LHCN-M2 (cell line): ENCODE measurements around a stretch of chr15.

GRCh38 chr15:95278843-95279402 lies 1047.6 kb downstream of the MCTP2 start:
- RAMPAGE, long total RNA = no peak

GRCh38 chr15:95459227-95459721 lies 871.2 kb upstream of the NR2F2 start:
- RAMPAGE, long total RNA = no peak

- RAMPAGE, long total RNA = no peak
Observed at GRCh38 chr15:95462352-95462661, 868.2 kb upstream of the NR2F2 start.

DNA sequence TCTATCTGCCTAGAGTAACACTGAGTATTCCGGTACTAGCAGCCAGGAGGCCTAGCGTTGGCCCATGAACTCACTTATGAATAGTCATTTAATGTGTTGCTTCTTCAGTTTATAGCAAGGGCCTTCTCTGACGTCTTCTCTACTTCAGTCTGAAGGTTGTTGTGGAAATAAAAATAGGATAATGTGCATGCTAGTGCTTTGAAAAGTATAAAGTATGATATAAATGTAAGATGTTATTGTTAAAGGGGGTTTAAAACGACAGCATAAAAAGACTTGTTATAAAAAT lies 851.1 kb upstream of the NR2F2 start:
- RAMPAGE, long total RNA = no peak

- RAMPAGE, long total RNA = no peak
Observed at GRCh38 chr15:95669014-95669675, 661.4 kb upstream of the NR2F2 start.

DNA sequence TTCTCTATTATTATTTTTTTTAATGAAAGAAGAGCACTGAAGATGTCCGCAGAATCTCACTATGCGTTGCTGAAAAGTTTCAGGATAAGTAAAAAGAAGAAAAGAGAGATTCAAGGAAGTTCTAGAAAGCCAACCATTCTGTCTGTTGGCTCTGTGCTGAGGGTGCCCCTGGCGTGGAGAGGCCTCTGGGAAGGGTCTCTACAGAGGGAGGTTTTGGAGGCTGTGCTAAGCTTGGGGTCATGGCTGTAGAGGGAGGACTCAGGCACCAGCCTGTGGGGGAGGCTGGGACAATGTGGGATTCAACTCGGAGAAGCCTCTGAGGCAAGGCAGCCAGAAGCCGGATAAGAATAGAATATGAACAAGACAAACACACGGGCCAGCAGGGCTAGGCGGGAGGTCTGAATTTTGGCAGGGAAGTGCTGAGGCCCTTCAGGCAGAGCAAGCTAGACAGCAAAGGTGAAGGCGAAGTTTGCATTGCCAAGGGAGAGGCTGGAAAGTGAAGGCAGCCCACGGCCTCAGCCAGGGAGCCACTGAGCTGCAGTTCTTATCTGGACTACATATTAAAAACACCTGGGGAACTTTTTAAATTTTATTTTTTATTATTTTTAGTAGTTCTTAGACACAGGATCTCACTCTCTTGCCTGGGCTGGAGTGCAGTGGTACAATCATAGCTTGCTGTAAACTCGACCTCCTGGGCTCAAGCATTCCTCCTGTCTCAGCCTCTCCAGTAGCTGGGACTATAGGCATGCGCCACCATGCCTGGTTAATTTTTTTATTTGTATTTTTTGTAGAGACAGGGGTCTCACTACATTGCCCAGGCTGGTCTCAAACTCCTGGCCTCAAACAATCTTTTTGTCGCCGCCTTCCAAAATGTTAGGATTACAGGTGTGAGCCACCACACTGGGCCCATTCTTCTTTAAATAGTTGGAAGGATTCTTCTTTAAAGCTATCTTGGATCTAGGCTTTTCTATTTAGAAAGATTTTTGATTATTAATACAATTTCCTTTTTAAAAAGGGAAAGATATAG lies 611.9 kb upstream of the NR2F2 start:
- RAMPAGE, long total RNA = no peak

GRCh38 chr15:95874495-95875012 lies 455.9 kb upstream of the NR2F2 start:
- RAMPAGE, long total RNA = no peak

- RAMPAGE, long total RNA = no peak
Observed at GRCh38 chr15:95936882-95937587, 393.5 kb upstream of the NR2F2 start.

GRCh38 chr15:95990290-95990936 lies 340.1 kb upstream of the NR2F2 start:
- RAMPAGE, long total RNA = no peak

DNA sequence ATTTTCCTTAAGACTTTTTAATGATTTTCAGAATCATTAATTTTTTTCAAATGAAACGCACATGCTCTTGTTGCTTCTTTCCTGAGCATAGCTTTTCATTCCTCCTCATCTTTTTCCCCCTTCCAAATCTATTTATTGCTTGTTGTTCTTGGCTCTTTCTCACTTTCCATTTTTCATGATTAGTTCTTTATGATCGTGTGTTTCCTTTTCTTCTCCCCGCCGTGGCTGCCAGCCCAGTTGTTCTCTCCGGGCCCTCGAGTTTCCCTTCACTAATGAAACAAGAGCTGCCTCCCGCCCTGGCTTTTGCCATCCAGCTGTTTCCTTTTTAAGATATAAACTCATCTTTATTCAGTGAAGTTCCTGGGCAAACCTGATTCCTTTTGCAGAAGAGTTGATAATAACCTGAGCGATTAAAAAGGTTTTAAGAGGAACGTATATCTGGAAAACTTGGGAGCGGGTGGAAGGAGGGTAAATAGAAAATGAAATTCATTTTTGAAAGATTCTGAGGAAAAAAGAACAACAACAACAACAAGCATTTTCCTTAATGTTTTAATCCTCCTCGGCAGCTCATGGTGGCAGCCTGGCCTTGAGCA lies 170.2 kb upstream of the NR2F2 start:
- RAMPAGE, long total RNA = no peak

GRCh38 chr15:96284852-96285622 lies 45.5 kb upstream of the NR2F2 start:
- RAMPAGE, long total RNA = start-site peak on the minus strand at chr15:96285468-96285510, 7 reads

DNA sequence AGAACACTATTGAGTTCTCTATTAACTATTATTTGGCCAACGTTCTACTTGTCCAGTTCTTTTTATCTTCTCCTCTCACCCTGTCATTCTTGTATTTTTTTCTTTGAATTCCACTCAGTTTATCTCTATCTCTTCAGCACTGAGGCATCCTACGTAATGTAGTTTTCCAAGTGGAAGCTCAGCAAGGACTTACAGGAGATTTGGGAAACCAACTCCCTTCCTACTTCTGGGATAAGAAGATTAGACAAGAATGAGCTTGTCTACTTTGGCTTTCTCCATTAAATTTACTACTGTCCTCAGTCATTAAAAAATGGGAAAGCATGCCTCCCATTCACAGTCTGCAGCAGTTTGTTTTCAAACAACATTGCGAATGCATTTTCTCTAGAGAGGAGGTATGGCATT lies 21.3 kb upstream of the NR2F2 start:
- RAMPAGE, long total RNA = no peak

DNA sequence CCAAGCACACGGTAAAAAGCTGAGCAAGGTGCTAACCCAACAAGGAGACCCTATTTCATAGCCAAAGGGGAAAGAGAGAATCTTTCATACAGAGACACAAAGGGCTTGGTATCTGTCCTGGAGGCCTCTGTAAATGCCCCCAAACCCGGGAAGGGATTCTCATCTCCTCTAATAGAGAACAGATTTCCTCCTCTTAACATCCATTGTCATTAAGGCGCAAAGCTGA lies 11.9 kb downstream of the NR2F2 start:
- RAMPAGE, long total RNA = no peak

DNA sequence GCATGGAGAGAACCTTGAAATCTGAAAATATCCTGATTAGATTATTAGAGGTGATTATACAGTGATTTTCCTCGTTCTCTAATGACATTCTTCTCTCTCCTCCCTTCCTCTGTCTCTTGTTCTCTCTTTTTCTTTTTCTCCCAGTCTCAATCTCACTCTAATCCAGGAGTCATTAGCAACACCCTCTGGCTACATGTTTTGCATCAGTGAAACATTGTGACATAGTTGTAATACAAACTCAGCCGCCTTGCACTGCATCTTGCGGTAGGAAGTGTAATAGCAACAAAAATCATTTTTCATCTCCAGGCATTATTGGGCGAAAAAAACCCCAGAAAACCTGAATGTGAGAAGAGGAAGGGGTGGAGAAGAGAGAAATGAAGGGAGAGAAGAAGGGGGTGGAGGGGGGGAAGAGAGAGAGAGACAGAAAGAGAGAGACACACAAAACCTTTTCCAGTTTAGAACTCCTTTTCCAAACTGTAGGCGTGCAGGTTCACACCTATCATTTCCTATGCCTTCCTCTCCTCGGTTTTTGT lies 24.6 kb downstream of the NR2F2 start:
- RAMPAGE, long total RNA = no peak

- RAMPAGE, long total RNA = no peak
Observed at GRCh38 chr15:97970473-97970993, 10.0 kb downstream of the ARRDC4 start.

DNA sequence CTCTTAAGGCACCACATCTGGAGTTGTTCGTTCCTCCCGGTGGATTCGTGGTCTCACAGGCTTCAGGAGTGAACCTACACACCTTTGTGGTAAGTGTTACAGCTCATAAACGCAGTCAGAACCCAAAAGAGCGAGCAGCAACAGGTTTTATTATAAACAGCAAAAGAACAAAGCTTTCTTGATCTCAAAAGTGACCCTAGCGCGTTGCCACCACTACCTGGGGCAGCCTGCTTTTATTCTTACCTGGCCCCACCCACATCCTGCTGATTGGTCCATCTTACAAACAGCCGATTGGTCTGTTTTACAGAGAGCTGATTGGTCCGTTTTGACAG lies 143.0 kb downstream of the ARRDC4 start:
- RAMPAGE, long total RNA = no peak

GRCh38 chr15:98414080-98414352 lies 234.3 kb upstream of the IGF1R start:
- RAMPAGE, long total RNA = no peak

DNA sequence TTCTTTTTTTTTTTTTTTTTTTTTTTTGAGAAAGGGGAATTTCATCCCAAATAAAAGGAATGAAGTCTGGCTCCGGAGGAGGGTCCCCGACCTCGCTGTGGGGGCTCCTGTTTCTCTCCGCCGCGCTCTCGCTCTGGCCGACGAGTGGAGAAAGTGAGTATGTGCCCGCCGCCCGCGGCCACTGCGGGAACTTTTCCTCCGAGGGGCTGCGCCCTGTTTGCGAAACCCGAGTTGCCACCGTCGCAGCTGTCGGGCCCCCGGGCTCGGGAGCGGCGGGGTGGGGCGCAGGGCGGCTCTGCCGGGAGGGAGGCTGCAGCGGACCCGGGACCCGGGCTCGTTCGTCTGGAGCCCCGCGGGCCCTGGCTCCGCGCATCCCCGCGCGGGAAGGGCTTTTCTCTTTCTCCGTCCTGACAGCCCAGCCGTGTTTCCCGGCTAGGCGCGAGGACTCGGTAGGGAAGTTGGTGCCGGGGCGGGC lies 1.2 kb downstream of the IGF1R start:
- RAMPAGE, long total RNA = no peak

GRCh38 chr15:98683065-98683867 lies 34.9 kb downstream of the IGF1R start:
- RAMPAGE, long total RNA = no peak

DNA sequence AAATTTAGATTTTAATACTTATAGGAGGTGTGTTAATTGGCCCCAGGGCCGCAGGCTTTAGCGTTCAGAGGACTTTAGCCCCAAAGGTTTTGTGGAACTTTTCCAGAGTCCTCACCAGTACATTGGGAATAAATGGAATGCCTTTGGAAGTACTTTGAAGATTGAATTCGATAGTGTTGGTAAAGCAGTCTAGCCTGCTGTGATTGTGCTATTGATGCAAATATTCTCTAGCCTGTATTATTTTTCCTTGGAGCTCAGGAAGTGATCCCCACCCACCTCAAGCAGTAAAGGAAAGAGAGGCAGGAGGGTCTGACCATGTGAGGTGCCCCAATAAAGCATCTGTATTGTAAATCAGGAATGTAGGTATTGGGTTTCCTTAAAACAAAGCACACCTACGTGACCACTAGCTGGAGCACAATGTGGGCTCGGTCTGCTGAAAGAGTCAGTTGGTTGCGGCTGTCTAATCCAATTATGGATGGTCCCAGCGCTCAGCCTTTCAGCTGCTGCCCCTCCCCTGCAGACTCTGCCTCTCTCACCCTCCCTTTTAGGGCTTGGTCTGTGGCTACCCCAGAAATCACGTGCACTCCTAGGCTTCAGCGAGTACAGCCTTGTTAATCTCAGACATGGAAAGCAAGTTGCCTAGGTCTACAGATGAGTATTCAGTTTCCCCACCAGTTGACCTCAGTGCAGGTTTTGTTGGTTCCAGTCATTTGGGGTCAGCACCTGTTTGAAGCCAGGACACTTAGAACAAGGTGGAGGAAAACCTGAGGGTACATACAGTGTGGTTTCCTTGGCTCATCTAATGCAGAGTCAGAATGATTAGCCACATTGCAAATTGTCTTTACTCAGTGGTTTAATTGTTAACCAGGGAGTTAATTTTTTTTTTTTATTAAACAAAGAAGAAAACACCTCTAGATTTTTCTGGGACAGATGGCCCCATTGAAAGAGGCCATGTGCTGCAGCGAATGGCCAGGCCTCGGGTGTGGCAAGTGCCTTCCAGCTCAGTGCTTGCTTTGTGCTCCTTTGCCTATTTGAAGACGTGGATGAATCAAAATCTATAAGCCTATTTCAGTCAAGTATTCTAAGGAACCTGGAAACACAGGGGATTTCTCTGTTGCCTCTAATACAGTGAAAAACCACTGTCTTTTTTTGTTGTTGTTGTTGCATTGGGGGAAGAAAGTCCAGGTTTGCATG lies 137.6 kb downstream of the IGF1R start:
- RAMPAGE, long total RNA = no peak